Endodermal cell (in vitro differentiated cells): Measurements from ENCODE around the gene CACNA2D4.

DNA sequence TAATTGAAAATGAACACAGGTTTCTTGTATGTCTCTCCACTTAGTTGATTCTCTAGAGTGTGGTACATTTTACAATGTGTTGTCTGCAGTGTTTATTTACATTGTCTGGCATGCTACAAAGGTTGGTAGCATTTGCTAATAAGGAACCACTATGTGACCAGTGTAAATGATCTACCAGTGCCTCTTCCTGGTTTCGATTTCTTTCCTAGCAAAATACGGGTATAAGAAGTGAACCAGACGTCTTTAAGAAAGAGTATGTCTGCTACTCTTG is 246.4 kb downstream of the FBXL14 start:
- PRO-cap: no peak

GRCh38 chr12:1554184-1554805 is 40.1 kb downstream of the FBXL14 start:
- PRO-cap: no peak

- PRO-cap: no peak
Measured at GRCh38 chr12:1593899-1594129, 567 bp downstream of the FBXL14 start.

DNA sequence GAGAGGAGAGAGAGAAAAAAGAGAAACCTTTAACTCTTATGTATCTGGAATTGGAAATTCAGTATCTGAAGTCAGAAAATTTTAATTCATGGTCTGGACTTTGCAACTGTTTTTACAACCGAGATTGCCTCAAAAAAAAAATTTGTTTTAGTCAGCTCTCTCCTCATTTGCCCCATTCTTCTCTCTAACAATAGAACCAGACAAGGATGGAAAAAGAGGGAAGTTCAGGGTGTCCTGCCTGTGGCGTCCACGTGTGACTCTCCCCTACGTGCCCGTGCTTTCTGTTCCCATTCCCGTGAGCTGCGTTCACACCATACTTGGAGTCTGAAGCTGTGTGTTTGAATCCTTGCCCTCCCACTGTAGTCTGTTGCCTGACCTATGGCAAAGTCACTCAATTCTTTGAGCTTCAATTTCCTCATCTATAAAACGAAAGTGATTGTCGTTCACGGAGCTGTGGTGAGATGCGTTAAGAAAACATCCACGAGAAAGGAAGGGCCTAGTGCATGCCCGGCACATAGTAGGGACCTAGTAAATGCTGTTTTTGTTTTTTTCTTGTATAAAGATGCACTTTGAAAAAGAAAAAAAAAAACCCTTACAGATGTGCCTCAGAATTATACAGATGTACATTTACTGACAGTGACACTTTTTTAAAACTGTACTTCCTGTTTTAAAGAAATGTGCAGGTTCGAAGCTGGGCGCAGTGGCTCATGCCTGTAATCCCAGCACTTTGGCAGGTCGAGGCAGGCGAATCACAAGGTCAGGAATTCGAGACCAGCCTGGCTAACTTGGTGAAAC is 7.2 kb upstream of the FBXL14 start:
- PRO-cap: no peak

GRCh38 chr12:1605553-1606671 is 11.5 kb upstream of the FBXL14 start:
- PRO-cap: bidirectional peak, plus-strand start at chr12:1606200, minus-strand start at chr12:1606102

DNA sequence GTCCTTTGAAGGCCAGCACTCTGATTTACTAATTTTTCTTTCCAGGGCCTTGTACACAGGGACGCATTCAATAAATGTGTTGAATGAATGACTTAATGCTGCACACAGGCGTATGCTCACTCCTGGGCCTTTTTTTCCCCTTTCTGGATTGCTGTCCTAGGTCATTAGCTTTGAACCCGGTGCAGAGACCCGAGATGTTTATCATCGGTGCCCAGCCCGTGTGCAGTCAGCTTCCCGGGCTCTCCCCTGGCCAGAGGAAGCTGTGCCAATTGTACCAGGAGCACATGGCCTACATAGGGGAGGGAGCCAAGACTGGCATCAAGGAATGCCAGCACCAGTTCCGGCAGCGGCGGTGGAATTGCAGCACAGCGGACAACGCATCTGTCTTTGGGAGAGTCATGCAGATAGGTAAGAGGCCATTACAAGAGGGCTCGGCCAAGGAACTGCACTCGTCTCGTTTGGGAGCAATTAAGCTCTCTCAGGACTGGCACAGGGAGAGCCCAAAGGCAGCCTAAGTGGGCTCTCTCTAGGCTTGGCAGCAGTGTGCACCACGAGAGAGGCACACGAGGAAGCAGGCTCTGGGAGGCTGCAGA is 3.6 kb downstream of the WNT5B start:
- PRO-cap: no peak

- PRO-cap: no peak
Measured at GRCh38 chr12:1660189-1661210, 30.4 kb upstream of the ADIPOR2 start.

GRCh38 chr12:1667404-1667781 is 23.5 kb upstream of the ADIPOR2 start:
- PRO-cap: no peak

GRCh38 chr12:1668176-1668375 is 22.8 kb upstream of the ADIPOR2 start:
- PRO-cap: no peak

- PRO-cap: no peak
Measured at GRCh38 chr12:1787592-1787999, 32.8 kb upstream of the LRTM2 start.

DNA sequence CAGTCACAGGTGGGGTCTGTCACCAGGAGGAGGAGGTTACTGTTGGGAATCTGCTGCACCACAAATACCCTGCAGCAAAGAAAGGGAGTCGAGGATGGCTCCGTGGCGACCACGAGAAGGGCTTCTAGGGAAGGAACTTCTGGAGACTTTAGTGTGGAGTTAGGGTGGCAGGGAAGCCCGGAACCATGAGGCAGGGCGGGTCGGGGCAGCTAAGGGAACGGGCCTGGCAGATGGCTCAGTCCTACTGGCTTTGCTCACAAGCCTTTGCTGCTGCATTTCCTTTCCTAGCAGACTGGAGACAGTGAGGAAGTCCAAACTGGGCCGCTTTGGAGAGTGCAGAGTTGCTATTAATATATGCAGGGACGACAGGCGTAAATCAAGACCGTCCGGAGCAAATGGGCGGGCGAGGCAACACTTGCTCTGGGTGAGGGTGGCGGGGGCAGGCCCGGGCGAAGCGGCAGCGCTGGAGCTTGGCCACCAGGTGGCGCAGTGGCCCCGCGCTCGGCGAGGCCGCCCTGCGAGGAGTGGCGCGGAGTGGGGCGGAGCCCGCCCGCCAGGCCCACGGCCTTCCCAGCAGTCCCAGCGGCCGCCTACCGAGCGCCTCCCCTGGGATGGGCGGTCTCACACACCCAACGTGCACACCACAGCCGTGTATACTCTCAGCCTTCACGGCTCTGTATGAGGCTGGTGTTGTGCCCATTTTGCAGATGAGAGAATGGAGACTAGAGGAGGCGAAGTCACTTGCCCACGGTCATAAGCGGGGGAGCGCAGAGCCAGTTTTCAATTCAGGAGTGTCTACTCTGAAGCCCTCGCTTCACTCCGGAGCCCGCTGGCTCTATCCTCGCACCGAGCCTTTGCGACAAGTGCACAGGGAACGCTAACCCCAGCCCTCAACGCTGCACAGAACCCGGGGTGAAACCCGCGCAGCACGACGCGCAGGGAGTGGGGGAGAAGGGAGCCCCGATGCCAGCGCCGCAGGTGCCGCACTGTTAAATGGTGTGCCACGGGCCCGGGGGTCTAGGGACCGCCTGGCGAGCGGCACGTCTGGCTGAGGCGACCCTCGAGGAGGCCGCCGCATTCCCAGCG is 24.3 kb upstream of the LRTM2 start:
- PRO-cap: no peak

GRCh38 chr12:1917521-1918143 is 820 bp downstream of the CACNA2D4 start:
- PRO-cap: no peak

DNA sequence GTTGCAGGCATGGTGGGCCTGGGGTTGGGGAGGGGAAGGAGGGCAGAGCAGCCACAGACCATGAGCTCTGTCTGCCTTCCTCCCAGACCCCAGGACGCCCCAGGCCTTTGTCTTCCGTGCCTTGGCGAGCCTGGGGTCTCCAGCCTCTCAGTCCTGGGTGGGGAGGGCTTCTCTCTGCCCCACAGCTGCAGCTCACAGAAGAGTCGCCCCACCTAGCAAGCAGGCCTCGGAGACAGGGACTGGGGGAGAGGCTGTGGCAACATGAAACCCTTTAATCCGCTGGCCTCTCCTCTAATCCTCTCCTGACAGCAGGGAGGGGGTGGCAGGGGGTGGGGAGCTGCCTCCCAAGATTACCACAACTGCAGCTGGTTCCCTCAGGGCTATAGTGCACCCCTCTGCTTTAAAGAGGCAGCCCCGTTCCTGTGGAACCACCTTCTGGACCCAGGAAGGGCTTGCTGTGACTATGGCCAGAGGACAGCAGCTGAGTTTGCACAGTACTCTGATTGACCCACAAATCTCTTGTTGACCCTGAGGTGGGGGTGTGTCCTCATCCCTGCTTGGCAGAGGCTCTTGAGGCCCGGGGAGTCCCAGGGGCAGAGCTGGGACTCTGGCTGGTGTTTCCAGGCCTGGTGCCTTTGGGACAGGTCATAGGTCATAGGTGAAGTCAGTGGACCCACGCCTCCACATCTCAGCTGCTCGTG is at the start of gene CACNA2D4:
TSS of gene CACNA2D4 (minus strand) at position 241 of the 701 bp plus-strand sequence.
- PRO-cap: unidirectional peak, minus-strand start at position 234 of the sequence; unidirectional peak, minus-strand start at position 437 of the sequence

DNA sequence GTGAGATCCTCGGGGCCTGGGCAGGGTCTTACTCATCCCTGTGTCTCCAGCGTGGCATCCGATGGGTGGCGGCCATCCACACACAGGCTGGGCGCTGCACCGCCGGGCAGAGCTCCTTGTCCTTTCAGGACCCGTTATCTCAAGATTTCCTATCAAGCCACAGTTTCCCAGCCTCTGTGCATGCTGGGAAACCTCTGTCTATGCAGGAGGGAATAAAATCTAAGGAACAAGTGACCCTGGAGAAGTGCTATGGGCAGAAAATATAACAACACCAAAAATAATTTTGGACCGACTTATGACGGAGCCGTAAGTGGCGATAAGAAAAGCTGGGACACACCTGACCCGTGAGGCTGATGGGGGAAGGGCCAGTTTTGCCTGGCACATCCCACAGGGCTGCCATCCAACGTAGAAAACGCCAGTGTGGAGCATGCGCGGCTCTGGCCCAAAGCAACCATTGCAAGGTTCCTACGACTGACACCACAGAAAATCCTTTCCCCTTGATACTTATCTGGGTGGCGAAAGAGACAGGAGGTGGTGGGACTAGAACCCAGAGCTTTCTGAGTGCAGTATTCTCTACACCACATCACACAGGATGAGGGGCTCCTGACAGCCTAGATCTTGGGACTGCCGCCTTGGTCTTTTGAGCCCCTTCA is 17.1 kb upstream of the CACNA2D4 start:
- PRO-cap: no peak

DNA sequence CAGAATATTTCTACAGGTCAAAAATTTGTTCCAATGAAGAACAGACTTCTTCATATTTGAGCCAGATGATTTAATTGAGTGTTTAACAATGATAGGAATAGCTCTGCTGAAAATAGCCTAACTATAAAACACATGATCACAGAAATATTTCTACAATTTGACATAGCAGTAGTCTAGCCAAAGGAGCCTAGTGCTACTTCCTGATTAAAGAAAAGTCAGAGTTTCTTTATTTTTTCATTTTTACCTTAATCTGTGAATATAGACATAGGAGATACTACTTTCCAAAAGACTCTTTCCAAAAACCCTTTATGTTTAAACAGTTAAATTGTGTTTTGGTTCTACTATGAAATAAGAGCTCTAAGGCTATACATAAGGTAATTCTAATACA is 29.4 kb downstream of the DCP1B start:
- PRO-cap: no peak

DNA sequence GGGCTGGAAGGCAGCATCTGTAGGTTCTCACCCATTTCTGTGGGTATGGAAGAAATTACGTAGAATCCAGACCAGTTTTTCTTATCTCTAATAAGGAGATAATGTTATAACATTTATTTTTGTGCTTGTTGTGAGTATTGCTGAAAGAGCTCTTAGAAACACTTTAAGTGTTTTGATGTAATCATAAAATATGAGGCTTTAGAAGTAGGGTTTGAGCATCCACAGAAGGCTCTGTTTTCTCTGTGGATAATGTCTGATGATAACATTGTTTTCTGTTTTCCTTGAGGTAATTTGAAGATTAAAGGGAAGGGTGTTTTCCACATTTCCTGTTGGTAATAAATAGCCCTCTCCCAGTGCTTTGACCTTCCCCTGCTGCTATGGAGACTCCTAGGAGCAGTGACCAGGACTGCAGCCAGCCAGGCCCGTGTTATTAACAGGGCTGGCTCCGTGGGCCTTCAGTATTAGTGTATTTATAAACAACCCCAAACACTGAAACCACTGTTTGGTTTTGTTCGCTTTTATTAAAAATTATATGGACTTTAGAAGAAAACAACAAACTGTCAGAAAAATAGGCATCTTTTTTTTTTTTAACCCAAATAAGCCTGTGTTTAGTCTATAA is 9.6 kb upstream of the DCP1B start:
- PRO-cap: no peak

DNA sequence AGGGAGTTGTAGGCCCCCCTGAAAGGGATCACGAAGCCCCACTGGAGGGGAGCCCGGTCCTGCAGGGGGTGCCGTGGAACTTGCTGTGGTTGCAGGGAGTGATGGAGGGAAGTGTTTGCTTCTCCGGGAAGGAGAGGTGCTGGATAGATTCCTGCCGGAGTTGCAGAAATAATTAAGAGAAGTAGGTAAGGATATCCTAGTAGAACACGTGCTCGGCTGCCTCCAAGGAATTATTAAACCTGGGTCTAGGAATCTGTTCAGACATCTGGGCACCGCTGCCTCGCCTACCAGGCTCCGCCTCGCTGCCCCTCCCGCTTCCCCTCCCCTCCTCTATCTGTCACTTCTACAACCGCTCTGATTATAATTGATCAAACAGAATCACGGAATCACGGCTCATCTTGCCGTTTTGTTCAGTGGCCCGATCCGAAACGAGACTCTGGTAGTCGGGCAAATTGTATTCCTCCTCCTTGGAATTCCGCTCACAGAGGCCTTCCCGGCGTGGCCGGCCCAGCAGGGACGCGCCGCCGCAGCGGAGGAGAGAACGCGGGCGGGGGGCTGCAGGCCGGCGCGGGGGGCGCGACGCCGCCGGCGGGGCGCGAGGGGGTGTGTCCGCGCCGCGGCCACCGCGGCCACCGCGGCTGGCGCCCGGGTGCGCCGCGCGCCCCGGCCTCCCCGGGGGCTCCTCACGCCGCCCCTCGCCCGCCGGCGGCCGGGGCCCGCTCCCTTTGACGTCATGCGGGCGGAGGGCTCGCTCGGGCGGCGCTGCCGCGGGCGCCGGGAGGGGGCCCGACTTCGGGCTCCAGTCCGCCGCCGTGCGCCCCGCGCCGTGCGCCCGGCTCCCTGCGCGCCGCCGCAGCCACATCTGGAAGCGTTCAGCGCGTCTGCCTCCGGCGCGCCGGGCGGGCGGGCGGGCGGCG is 531 bp upstream of the CACNA1C start:
- PRO-cap: unidirectional peak, plus-strand start at position 482 of the sequence; bidirectional peak, plus-strand start outside the sequence, minus-strand start at position 883 of the sequence

DNA sequence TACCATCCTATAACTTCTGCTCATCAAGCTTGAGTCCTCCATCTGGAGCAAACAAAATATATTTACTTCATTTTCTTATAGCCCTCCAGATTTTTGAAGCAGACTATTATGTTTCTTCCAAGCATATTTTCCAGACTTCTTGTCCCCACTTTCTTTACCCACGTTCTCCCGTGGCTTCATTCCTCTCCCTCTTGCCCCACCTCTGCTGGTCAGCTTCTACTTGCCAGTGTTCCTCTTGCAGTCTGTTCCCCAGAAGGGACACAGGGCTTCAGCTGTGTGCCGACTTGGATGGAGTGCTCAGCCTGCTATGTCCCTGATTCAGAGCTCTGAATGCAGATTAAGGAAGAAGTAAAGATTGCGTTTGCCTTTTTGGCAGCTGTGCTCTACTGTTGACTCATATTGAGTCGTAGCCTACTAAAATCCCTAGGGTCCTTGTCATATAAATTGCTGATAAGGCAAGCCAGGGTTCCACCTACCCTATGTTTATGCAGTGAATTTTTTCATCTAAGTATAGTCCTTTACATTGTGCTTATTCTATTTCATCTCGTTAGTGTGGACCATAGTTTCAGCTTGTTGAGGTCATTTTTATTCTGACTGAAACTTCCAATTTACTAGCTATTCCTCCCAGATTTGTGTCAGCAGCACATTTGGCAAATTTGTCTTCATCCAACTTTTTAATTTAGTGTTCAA is 31.7 kb downstream of the CACNA1C start:
- PRO-cap: no peak

- PRO-cap: no peak
Measured at GRCh38 chr12:2191257-2192130, 138.7 kb downstream of the CACNA1C start.

- PRO-cap: no peak
Measured at GRCh38 chr12:2250733-2251255, 198.0 kb downstream of the CACNA1C start.